Neuron (in vitro differentiated cells): ENCODE measurements around a stretch of chr1.

- PRO-cap: no peak
Measured at GRCh38 chr1:16441569-16441851, 986 bp downstream of the NECAP2 start.

GRCh38 chr1:16442865-16443386 lies 2.4 kb downstream of the NECAP2 start:
- PRO-cap: no peak

GRCh38 chr1:16458655-16459196 lies 18.2 kb downstream of the NECAP2 start:
- PRO-cap: no peak

DNA sequence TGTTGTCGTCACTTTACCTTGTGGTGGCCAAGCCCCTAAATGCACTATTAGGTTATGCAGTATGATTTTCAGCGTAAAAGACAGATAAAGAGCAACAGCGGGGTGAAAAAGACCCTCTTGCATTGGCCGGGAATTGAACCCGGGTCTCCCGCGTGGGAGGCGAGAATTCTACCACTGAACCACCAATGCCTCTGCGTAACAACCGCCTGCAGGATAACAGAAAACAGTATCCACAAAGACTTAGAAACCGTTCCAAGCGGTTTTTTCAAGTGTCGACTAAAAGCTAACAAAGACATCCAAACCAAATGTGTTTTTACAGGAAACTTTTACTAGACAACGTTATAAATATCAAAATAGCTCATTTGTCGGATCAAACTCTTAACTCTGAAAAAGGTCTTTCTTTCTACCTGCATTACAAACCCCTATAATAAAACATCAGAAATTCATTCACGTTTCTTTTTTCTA lies 105.3 kb downstream of the NECAP2 start:
- PRO-cap: unidirectional peak, minus-strand start at position 166 of the sequence

GRCh38 chr1:16606027-16606459 lies 165.5 kb downstream of the NECAP2 start:
- PRO-cap: no peak

- PRO-cap: bidirectional peak, plus-strand start at chr1:16707899, minus-strand start at chr1:16707669
Measured at GRCh38 chr1:16707754-16708144, 214.0 kb upstream of the CROCC start.

GRCh38 chr1:16895154-16896472 lies 26.1 kb upstream of the CROCC start:
- PRO-cap: bidirectional peak, plus-strand start at chr1:16895797, minus-strand start at chr1:16895600; bidirectional peak, plus-strand start at chr1:16895980, minus-strand start at chr1:16896201

DNA sequence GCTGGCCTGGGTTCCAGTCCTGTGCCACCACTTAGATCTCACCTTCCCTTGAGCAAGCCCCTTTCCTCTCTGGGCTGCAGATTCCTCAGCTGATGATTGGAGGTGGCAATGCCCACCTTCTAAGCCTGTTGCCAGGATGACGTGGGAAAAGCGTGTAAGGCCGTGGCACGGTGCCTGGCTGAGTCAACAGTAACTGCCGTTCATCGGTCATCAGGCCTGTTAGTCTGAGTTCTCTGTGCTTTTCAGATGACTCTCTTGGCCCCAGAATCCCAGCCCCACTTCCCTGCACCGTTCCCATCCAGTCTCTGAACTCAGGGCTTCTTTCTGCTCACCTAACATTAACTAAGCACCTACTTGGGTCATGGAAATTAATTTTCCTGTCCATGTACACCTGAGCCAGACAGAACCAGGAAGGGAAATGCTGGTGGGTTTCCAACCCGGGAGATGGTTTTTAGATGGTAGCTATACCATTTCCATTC lies 27.3 kb downstream of the CROCC start:
- PRO-cap: no peak

DNA sequence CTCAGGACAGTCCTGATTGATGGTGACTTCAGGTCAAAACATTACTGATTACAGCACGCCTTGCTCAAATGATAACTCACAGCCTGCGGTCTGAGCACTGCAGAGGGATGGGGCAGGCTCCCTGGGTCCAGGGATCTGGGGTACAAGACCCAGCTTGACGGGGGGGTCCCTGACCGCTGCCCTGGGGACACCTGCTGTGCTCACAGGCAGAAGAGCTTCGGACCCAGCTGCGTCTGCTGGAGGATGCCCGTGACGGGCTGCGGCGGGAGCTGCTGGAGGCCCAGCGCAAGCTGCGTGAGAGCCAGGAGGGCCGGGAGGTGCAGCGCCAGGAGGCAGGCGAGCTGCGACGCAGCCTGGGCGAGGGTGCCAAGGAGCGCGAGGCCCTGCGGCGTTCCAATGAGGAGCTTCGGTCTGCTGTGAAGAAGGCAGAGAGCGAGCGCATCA lies 25.3 kb downstream of the MFAP2 start:
- PRO-cap: no peak

DNA sequence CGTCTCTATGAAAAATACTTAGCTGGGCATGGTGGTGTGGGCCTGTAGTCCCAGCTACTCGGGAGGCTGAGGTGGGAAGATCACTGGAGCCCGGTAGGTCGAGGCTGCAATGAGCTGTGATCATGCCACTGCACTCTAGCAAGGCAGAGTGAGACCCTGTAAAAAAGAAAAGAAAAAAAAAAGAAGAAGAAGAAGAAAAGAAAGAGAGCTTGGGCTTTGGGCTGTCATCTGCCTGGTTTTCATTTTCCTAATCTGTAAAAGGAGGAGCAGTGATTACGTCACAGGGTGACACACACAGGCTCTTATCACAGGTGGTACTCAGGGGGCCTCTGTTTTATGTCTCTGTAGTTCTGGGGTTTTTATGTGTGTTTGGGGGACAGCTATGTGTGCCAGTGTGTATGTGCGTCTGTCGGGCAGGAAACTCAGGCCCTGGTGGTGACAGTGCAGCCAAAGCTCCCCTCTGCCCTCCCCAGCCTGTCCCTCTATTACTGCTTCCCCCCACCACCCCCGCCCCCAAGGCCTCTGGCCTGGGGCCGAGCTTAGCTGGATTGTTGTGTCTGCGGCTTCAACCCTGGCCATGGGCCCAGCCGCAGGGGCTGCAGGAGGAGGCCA lies 13.4 kb downstream of the MFAP2 start:
- PRO-cap: no peak

GRCh38 chr1:17089368-17090026 lies 29.8 kb downstream of the PADI2 start:
- PRO-cap: no peak

- PRO-cap: no peak
Measured at GRCh38 chr1:17117452-17118737, 1.4 kb downstream of the PADI2 start.

- PRO-cap: no peak
Measured at GRCh38 chr1:17189791-17190504, 15.0 kb upstream of the PADI1 start.

- PRO-cap: no peak
Measured at GRCh38 chr1:17201177-17201478, 3.8 kb upstream of the PADI1 start.

DNA sequence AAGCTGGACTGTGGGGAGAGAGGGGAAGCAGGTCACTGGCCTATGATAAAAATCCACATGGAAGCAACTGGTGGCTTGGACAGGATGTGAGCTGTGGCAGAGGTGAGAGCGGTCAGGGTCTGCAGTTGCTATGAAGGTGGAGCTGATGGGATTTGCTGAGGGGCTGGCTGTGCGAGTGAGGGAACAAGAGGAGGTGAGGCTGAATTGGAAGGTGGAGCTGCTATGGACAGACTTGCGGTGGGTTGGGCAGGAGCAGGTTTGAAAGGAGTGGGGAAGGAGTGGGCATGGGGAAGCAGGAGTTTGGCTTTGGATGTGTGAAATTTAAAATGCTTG lies 11.3 kb downstream of the PADI1 start:
- PRO-cap: no peak

GRCh38 chr1:17355801-17356222 lies 16.2 kb upstream of the PADI6 start:
- PRO-cap: no peak

GRCh38 chr1:17416996-17417612 lies 22.4 kb downstream of the RCC2 start:
- PRO-cap: no peak

- PRO-cap: no peak
Measured at GRCh38 chr1:17545191-17545705, 5.8 kb downstream of the ARHGEF10L start.

GRCh38 chr1:17568973-17569444 lies 29.5 kb downstream of the ARHGEF10L start:
- PRO-cap: no peak

DNA sequence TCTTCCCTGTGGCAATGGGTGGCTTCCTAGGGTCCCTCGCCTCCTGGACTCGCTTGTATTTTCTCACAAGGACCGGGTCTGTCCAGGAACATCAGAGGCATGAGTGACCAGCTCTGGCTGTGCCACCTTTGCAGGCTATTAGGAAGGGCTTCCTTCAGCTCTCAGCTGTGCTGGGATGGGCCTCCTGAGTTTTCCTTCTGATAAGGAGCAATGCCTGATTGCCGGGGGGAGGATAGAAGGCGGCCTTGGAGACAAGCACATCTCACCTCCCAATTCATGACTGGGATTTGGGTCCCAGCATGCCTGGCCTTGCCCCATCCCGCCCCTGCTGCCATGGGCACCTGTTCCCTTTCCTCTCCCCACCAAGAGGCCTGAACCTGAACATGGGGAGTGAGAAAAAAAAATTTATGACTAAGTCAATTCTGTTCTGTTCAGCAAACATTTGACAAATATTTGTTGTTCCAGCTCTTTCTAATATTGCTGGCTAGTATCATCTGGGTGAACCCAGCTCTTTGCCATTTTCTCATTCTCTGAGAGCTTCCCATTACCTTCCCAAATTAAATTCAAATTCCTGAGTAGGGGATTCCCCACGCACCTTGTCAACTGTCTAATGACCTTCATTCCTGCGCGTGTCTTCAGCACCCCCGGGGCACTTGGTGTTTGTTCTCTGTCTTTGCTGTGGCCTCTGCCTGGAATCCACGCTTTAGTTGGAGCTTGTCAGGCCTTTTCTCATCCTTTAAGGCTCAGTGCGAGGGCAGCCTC lies 42.6 kb downstream of the ARHGEF10L start:
- PRO-cap: no peak